ENCODE measurements around the genes NUDT16L1, GLYR1, NAGPA and USP7.

DNA sequence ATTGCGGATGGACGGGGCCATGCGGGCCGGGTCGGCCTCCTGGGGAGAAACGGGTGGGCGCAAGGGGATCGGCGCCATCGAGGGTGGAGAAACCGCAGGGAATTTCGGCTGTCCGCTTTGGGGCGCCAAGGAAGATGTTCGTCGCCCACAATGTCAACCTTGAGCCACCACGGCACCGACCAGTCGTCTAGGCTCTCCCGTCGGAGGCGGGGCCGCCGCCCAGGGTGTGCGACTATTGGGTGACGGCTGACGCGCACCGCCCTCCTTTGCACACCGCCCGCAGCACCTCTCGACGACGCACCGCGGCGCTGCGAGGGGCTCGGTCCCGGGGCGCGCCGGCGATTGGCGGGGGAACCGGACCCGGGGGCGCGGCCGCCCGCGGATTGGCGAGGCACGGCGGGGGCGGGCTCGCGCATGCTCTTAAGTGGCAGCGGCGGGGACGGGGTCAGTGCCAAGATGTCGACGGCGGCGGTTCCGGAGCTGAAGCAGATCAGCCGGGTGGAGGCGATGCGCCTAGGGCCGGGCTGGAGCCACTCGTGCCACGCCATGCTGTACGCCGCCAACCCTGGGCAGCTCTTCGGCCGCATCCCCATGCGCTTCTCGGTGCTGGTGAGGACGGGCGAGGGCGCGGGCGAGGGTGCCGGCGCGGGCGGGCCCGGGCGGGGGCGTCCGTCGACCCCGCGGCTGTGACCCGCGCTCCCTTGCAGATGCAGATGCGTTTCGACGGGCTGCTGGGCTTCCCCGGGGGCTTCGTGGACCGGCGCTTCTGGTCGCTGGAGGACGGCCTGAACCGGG is at the start of gene NUDT16L1:
Gene NUDT16L1 (plus strand): TSS at position 292 of the 795 bp plus-strand sequence.
- RRBS, result 6% methylated on average over 38 of the region's 106 CpGs

DNA sequence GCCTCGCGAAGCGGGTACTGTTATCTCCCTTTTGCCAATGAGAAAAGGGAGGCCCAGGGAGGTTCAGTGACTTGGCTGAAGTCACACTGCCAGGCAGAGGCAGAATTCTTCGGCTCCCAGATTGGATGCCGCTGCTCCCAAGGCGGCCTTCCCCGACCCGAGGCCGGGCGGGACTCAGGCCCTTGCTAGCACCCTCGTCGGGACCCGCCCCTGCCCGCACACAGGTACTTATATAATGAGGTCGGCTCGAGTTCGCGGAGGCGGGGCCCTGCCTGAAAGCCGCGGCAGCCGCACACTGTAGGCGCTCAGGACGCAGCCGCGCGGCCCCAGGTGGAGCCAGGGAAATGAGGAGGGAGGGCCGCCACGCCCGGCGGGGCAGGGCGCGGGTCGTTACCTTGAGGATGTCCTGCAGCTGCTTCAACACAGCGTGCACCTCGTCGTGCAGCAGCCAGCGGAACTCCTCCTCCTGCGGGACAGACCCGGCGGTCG is 401 bp downstream of the ROGDI start:
- RRBS, result 10% methylated on average over 10 of the region's 42 CpGs

- RRBS, result no CpG with 5 or more reads among the region's 11 CpGs
These were observed 18.5 kb downstream of the GLYR1 start for GRCh38 chr16:4828495-4828996.

DNA sequence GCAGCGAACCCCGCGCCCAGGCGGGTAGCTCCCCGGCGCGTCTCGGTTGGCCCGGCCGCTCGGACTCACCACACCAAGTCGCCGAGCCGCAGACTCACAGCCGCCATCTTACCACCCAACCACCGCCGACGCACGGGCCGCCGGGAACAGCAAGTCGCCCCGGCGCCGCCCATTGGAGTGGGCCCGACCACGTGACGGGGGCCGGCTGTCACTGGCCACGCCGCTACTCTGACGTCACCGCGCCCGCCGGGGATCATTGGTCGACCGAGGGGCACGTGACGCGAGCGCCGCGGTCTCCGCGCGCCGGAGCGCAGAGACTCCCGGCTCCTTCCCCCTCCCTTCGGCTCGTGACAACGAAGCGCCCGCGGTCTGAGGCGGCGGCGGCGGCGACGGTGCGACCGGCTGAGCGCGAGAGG is at the start of gene GLYR1:
Gene GLYR1 (minus strand): TSS at position 130 of the 416 bp plus-strand sequence.
- RRBS, result 3% methylated on average over 55 of the region's 66 CpGs

- RRBS, result no CpG with 5 or more reads among the region's 13 CpGs
These were observed 5.5 kb downstream of the UBN1 start for GRCh38 chr16:4852753-4853243.

GRCh38 chr16:4863635-4864183 is 16.4 kb downstream of the UBN1 start:
- RRBS, result no CpG with 5 or more reads among the region's 4 CpGs

GRCh38 chr16:4885418-4886156 is 38.3 kb downstream of the UBN1 start:
- RRBS, result 97% methylated on average over 4 of the region's 26 CpGs

GRCh38 chr16:4944511-4945225 is 7.7 kb upstream of the PPL start:
- RRBS, result 18% methylated on average over 7 of the region's 15 CpGs

- RRBS, result no CpG with 5 or more reads among the region's 24 CpGs
These were observed at the start of gene NAGPA for GRCh38 chr16:5033752-5034079. Gene NAGPA (minus strand): TSS chr16:5033935.

DNA sequence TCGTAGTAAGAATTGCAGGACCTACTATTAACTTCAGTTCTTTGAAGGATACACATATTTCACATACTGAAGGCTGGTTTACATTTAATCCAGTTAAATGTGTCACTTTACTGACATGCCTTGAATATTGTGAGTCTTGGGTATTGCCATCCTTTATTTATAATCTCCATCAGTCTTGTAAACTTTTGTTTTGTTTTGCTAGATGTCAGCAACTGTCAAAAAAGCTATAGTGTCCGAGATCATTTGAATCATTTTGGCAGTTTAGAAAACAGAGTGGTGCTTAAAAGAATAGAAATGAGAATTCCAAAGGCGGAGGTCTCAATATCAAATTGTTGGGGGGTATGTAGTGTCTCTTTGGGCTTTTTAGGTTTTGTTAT is 529.2 kb downstream of the RBFOX1 start:
- RRBS, result no CpG with 5 or more reads among the region's 3 CpGs

DNA sequence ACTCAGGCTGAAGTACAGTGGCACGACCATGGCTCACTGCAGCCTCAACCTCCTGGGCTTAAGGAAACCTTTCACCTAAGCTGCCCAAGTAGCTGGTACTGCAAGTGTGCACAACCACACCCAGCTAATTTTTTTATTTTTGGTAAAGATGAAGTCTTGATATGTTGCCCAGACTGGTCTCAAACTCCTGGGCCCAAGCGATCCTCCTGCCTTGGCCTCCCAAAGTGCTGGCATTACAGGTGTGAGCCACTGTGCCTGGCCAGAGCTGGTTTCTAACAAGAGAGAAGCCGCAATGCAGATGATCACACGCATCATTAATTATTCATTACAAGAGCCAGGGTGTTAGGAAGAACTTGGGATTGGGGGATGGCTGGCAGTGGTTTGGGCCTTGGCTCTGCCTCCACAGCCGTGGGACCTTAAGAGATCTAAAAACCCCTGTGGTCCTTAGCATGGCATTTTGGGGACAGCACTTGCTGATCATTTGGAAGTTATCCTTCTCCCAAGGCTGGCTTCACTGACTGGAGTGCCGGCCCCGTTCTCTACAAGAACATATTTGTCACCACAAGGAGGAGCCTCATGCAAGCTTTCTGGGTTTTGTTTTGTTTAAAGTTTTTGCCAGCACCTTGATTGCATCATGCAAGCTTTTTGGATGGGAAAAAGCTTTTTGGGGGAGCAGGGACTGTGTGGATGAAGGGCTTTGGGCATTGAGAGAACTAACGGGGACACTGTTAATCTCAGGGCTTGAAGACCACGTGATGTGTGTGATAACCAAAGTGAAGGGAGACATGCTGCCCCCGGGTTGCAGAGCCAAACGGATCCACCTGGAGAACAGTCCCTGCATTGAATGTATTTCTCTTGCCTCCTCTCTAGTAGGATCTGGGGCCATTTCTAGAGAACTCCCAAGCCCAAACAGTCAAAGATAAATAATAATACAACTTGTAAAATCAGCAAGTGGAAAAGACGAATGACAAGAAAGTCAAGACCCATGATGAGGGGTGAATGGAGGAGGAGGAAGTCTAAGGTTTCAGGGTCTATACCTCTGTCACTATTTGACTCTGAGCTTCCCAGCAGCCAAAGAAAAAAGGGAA is 17.5 kb downstream of the TMEM114 start:
- RRBS, result no CpG with 5 or more reads among the region's 12 CpGs

DNA sequence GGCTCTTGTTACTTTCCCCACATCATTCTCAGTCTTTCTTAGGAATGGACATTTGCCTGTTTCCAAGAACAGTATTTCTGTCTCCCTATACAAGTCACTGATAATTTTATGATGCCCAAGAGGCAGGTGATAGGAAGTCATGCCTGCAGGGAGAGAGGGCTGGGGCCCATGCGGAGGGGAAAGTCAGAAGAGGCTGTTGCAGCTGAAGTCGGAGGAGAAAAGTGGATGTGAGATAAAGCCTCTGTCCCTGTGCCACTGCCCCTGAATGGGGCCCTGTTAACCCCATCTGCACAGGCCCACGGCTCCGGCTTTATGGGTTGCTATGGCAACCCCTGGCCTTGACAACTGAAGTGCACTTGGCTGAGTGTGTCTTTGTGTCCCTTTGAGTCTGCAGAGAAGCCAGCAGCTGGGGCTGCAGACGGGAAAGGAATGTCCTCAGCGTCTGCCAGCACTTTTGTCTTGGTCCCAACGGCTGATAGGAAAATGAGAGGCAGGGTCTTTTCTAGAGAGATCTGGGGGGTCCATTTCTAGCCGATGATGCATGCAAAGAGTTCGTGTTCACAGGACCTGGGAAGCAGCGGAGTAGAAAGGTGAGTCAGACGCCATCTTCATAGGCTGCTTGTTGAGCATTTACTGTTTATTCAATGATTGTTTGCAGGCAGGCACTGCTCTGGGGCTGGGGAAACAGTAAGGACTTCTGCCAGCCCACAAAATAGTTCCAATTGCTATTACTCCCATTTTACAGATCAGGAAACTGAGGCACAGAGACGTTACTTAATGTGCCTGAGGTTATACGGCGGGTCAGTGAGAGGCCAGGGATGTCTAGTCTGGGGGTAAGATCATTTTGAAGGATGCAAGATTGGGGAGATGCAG is 46.2 kb downstream of the ABAT start:
- RRBS, result no CpG with 5 or more reads among the region's 14 CpGs

DNA sequence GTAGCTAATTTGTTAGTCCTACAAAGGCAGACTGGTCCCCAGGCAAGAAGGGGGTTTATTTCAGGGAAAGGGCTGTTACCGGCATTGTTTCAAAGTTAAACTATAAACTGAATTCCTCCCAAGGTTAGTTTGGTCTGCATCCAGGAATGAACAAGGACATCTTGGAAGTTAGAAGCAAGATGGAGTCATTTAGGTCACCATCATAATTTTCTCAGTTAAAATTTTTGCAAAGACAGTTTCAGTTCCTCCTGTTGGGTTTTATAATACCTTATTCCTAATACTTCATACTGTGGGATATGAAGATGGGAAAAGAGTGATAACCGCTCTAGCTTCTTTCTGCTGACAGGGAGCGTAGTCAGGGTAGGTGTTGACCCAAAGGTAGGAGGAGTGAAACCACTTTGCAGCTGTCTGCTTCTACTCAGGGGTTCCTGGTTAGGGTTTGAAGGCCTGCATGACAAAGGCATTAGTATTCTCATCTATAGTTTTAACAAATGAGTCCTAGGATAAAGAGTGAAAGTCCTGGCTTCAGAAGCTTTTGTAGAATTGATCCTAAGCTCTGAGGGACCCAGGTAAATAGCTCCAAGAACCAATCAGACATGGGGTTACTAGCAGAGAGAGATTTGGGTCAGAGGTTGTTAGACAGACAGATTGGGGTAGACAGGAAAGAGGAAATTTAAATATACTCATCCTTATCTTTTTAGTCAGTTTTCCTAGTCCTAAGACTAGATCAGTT is 24.9 kb downstream of the PMM2 start:
- RRBS, result no CpG with 5 or more reads among the region's 3 CpGs

- RRBS, result no CpG with 5 or more reads among the region's 5 CpGs
These were observed 12.1 kb downstream of the CARHSP1 start for GRCh38 chr16:8856707-8857203.

GRCh38 chr16:8919001-8919403 is 36.9 kb downstream of the LITAFD start:
- RRBS, result no CpG with 5 or more reads among the region's 10 CpGs

DNA sequence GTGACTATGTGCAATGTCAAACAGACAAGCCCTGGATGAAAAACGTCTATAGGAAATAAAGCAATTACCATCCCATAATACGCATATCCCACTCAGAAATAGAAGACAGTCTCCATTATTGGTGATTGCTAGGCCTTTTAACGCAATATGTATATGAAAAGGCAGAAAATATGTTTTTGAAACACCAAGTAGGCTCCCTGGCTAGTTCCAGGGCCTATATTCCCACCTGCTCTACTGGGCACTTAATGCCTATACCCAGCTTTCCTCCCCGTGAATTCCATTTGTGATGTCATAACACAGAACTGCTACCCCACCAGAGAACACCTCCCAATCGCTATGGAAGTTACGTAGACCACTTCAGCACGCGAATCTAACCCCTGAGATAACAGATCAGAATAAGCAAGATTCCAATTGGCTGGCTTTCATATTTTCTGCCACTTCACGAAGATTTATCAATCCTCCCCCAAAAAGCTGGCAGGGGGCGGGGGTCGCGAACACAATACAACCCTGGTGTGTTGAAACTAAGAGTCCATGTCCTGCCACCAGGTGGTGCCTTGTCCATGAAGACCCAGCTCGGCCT is 28.0 kb downstream of the USP7 start:
- RRBS, result no CpG with 5 or more reads among the region's 13 CpGs

DNA sequence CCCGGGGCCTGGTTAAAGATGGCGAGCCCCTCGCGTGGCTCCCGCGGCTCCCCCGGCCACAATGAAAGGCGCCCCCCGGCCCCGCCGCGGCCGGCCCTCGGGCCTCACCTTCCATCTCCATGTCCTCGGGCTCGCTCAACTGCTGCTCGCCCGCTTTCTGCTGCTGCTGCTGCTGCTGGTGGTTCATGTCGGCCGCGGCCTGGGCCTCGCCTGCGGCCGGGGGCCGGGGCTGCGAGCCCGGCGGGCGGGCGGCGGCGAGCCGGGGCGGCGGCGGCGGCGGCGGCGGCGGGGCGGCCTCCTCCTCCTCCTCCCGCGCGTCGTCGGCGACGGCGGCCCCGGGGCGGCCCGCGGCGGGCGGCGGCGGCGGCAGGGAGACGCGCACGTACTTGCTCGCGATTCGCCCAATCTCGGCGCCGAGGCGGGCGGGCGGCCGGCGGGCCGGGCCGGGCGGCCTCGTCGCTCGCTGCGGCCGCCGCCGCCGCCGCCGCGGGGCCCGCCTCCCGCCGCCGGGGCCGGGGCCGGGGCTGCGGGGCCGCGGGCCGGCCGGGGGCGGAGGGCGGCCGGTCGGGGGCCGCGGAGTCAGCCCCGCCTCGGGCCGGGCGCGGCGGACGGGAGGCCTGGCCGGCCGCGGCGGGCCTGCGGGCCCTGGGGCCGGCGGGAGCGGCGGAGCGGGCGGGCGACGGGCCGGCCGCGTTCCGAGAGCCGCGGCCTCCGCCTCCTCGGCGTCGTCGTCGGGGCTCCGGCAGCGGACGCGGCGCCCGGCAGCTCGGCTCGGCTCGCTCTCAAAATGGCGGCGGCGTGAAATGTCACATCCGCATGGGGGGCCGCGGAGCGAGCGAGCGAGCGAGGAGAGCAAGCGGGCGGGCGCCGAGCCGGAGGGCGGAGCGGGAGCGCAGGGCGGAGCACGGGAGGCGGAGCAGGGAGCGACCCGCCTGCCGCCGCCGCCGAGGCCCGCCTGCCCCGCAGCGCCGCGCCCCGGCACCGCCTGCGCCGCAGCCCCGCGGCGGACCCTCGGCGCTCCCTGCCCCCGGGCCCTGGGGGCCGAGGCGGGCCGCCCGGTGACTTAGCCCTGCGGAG is at the start of gene USP7:
Gene USP7 (minus strand): TSS at position 808 of the 1,077 bp plus-strand sequence.
- RRBS, result 1% methylated on average over 103 of the region's 192 CpGs

- RRBS, result no CpG with 5 or more reads among the region's 8 CpGs
These were observed 23.6 kb upstream of the USP7 start for GRCh38 chr16:8987215-8987741.

- RRBS, result no CpG with 5 or more reads among the region's 6 CpGs
These were observed 39.7 kb upstream of the USP7 start for GRCh38 chr16:9003241-9003905.

GRCh38 chr16:9051194-9051882 is 40.1 kb upstream of the HAPSTR1 start:
- RRBS, result no CpG with 5 or more reads among the region's 14 CpGs

All from HL-60 (cell line).